ENCODE measurements around a stretch of chr15.

- RRBS, result no CpG with 5 or more reads among the region's 19 CpGs
Measured at GRCh38 chr15:99716802-99717782, 16.1 kb downstream of the LYSMD4 start.

DNA sequence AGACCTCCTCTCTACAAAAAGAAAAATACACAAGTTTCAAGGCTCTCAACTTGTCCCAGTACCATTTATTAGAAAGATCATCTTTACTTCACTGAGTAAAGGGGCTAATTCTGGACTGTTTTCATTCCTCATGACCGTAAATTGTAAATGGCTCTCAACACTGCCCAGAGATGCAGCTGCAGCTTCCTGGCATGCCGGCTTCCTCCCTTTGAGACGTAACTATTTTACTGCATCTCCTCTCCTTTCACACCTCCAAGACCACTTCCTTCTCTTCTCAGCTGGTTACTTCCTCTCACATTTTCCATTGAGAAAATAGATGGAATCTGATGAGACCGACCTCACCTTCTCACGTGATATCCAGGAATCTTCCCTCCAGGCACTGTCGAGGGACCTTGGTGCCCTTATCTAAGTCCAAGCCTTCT lies 12.8 kb downstream of the LYSMD4 start:
- RRBS, result no CpG with 5 or more reads among the region's 6 CpGs

- RRBS, result no CpG with 5 or more reads among the region's 18 CpGs
Measured at GRCh38 chr15:99723729-99724635, 9.3 kb downstream of the LYSMD4 start.

DNA sequence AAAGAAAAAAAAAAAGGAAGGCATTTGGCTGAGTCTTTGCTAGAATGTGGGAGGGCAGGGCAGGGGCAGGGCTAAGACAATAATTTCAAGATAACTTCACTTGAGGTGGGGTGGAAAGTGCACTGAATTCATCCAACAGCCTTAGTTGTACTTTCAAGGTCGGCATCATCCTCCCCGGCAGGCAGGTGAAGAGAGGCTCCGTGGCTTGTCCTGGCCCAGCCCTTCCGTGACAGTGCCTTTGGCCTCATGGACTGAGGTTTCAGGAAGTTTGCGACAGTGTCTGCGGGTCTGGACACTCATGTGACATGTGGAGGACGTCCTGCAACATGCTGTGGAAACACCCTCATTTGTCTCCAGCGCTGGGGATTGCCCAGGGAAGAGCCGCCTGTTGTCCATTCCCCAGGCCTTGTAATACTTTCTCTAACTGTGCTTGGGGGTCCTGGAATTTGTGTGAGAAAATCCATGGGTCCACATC lies 182.7 kb upstream of the LYSMD4 start:
- RRBS, result no CpG with 5 or more reads among the region's 9 CpGs

- RRBS, result no CpG with 5 or more reads among the region's 16 CpGs
Measured at GRCh38 chr15:100110738-100111591, 230.8 kb downstream of the ADAMTS17 start.

DNA sequence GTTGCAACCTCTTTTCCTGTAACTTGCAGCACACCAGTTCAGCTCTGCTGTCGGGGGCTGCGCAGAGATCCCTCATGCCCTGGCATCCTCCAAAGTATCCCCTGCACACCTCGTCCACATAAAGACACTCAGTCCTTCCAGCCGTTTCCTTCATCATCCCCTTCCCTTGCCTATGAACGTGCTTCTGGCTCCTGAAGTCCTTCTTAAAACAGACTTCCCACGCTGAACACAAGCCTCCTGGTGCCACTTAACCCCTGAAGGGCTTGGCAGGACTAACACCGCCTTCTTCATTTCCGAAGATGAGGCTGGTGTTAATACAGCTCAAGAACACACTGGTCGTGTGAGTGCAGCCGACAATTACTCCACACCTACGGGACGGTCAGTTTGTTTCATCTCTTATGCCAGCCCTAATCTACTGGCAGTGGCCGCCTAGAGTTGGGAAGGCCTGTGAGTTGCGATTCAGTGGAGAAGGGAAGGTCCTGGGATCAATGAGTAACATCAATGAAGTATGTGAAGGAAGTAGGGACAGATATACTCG lies 156.1 kb downstream of the ADAMTS17 start:
- RRBS, result no CpG with 5 or more reads among the region's 15 CpGs

DNA sequence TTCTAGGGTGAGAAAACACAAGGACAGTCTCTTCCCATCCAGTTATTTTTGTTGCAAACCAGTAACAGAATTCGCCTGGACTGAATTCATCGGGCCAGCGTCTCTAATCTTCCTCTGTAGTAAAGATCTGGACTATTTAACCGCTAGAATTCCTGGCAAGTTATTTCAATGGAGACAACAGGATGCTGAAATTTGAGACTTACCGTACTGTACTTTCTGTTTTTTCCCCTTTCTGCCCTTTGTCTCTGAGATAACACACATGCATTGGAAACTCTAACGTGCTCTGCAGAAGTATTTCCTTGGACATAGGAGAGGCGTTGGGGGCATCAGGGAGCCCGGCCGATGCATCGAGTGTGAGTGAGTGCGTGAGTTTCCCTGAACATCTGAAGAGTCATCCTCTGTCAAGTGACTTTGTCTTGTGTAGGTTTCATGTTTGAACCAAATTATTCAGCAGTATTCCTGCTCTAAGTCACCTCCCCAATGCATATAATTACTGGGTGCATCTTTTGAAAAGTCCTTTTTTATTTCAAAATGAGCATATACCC lies 61.6 kb downstream of the ASB7 start:
- RRBS, result no CpG with 5 or more reads among the region's 11 CpGs

GRCh38 chr15:100667450-100668047 lies 65.2 kb downstream of the ASB7 start:
- RRBS, result no CpG with 5 or more reads among the region's 18 CpGs

- RRBS, result 85% methylated on average over 4 of the region's 19 CpGs
Measured at GRCh38 chr15:100897710-100898365, 18.2 kb downstream of the ALDH1A3 start.

GRCh38 chr15:101068688-101069706 lies 149.8 kb downstream of the LRRK1 start:
- RRBS, result 29% methylated on average over 3 of the region's 24 CpGs

DNA sequence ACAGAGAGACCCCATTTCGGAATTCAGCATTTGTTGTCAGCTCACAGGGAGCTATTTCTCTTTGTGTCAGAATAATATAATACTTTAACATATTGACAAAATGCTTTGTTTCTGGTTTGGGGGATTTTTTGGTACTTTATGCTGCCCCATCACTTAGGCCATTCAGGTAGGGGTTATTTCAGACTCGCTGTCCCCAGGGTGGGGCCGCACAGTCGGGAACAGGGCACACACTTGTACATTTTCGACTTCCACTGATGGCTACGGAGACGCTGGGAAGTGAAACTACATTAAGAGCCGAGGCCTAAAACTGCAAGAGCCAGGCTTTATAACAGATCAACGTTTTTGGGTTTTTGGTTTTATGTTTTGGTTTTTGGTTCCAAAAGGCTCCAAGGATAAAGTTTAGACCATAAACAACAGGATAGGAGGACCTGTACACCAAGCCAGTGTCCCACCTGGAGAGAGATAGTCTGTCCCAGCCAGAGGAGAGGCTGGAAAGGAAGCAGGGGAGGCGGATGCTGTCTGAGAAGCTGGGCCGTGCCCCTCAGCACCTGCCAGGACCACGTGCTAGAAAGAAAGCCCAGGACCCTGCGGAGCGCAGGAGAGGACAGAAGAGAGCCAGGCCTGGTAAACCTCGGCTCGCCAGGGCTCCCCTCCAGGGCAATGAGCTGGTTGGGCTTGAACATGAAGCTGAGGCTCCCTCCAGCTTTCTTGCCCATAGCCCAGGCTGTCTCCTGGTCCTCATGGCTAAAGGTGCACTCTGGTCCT lies 111.7 kb downstream of the CHSY1 start:
- RRBS, result no CpG with 5 or more reads among the region's 16 CpGs

DNA sequence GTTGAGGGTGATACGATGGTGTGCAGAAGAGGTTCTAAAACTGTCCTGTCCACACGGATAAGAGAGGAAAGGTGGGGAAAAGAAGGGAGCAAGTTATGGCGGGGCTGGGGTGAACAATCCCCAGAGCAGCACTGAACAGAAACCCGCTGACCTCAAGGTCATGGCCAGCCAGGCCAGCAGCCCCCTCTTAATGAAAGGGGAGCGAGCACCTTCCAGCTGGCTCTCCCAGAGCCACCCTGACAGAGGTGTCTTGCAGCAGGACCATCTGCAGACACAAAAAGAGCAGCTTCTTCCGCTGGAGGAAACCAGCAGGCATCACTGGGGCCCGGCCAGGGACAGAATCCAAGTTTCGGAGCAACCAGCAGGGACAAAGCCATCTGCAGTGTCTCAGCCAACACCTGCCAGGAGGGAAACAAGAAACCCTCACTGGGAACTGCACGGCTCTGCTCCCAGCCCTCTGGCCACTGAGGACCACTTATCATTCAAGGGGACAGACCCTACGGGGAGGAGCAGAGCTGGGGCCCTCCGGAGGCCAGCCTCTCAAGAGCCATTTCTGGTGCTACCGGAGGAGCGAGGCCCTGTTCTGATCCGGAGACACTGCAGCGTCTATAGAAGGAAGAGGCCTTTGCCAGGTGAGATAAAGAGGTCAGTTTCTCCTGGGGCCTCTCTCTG lies 89.2 kb downstream of the CHSY1 start:
- RRBS, result 72% methylated on average over 2 of the region's 15 CpGs

DNA sequence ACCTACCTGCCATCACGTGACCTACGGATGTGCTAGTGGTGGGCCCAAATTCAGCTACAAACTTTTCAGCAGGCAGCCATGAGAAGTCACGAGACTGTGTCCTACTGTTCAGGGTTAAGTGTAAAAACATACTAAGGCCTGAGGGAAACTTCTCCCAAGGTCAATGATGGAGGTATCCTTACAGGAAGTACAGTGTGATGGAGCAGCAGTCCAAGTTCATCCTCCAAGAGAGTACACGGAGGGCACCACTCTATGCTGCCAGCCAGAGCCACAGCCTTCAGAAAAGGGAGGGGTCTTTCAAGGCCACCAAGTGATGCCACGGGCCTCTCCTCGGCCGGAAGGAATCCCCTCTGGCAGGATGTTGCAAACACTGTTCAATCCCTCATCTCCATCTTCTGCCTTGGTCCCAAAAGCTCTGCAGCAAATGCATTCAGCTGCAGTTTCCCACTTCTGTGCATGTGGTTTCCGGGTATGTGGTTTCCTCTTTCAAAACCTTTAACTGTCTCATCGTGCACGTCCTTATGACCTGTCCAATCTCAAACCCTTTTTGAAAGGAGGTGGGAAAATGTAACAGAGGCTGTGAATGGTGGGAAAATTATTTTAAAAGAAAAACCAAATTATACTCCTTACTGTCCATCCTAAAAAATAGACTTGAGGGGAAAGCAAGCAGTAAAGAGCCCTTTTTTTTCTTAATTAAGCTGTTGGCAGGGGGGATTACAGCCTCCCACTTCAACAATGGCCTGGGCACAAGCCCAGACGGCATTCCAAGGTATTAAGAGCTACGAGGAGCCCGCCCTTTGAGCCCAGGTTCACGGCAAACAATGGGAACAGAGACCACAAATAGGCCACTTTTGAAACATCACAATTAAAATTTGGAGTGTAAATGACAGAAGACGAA lies 9.2 kb downstream of the CHSY1 start:
- RRBS, result no CpG with 5 or more reads among the region's 15 CpGs

DNA sequence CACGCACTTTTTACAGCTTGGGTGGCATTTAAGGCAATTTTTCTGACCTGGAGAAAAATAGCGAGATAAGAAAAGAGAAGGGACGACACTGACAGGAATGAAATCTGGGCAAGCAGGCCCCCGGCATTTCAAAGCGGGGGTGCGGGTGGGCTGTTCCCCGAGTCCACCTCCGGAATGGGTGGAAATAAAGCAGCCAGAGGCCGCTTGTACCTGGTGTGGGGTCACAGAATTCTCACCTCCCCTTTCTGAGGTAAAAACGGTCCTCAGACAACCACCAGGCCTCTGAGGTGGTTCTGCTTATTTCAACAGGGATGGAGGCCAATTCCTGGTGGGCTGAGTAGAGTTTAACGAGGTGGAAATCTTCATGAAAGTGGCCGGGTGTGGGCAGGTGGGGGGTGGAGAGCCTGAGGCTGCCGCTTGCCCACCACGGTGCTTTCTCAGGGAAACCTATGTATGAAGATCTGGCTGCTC lies 27.5 kb upstream of the SNRPA1 start:
- RRBS, result 84% methylated on average over 5 of the region's 14 CpGs

DNA sequence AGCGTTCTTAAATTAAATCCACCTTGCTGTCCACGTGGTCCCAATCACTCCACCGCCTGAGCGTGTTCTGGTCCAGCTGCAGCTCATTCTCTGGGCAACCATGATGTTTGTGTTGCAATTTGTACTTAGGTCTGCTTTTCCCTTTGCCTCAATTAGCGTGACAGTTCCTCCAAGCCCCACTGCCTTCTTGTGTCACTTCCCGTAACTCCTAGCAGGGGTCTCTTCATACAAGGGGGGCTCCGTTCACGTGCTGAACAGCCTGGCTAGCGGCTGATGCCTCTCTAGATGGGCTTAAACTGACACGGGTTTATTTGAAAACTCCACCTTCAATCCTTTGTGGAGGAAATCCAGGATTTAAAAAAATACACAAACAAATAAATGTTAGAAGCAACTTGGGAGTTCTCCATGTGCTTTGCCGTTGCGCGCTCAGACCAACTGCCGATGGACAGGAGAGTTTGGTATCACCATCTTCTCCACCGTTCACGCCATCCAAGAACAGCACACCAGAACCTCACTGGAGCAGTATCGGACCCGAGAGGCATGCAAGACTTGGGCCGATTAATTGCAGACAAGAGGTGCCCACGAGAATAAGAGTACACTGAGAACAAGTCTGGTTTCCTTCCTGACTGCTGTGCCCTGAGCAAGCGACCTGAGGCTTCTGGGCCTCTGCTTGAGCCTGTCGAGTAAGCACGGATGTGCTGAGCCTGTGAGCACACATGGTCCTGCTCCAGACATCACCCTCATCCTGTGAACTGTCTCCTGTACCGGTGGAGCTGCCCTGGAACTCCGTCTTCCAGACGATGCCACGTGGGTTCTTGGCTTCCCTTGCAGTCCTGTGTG lies 34.0 kb upstream of the SNRPA1 start:
- RRBS, result no CpG with 5 or more reads among the region's 27 CpGs

DNA sequence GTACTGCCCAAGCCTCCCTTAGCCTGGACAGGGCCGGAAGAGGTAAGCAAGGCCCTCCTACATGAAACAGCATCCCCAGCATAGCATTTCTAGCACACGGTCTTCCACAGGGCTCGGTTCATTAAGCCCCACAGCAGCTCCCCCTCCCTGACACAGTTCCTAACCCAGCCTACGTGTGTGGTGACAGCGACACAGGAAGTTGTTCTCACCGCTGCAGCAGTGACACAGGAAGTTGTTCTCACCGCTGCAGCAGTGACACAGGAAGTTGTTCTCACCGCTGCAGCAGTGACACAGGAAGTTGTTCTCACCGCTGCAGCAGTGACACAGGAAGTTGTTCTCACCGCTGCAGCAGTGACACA lies 38.9 kb upstream of the SNRPA1 start:
- RRBS, result no CpG with 5 or more reads among the region's 10 CpGs

GRCh38 chr15:101499172-101499658 lies 9.7 kb upstream of the PCSK6 start:
- RRBS, result 84% methylated on average over 1 of the region's 4 CpGs

All from foreskin fibroblast (primary cell).